ENCODE data around the gene ORC3.

- PRO-cap, result no peak
- RAMPAGE, long total RNA, 2 experiments, result no peak in any of the 2 experiments
These were observed 45.1 kb downstream of the TBX18 start for GRCh38 chr6:84719241-84719692.

DNA sequence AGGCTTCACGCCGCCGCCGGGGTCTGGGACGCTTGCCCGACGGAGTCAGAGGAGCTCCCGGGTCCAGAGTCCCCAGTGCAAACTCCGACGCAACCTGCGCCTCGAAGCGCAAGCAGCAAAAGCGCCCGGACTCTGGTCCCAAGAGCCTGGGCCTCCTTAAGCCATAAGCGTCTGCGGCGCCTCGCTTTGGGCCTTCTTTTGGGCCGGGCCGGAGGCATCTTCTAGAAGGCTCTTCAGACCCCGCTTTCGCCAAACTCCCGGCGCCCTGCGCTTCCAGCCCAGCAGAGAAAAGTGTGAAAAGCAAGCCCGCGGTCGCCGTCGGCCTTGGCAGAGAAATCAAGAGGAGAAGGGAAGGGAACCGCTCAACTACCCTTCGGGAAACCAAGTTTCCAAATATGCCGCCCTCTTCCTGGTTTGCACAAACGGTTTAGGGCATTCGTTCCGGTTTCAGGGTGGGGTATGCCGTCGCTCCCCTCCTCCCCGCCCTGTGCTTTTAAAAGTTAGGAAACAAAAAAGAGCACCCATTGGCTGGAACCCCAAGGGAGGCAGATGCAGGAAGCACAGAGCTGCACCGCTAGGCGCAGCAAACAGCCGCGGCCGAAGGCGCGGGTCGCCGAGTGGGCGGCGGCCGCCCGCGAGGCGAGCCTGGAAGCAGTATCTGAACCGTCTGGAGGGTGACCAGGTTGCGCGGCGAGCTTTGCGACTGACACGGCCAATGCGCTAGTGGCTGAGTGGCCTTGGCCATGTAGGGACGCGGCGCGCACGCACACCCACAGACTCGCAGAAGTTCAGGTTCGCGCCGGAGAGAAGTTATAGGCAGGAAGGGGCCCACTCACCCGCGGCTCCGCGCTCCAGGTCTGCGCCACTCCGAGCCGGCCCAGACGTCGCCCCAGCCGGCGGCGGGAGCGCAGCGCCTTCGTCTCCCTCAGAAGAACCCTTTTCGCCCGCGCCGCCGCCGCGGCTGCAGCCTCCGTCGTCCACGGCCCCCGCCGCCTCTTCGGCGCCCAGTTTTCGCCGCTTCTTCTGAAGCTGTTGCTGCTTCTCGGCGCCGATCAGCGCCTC lies 1.0 kb downstream of the TBX18 start:
- PRO-cap, result bidirectional peak, plus-strand start at position 524 of the sequence, minus-strand start at position 338 of the sequence
- RAMPAGE, long total RNA, 2 experiments, result start-site peak on the minus strand in 2 of 2 experiments, centred at positions 381 to 981 of the sequence, 5 to 11 reads per replicate

DNA sequence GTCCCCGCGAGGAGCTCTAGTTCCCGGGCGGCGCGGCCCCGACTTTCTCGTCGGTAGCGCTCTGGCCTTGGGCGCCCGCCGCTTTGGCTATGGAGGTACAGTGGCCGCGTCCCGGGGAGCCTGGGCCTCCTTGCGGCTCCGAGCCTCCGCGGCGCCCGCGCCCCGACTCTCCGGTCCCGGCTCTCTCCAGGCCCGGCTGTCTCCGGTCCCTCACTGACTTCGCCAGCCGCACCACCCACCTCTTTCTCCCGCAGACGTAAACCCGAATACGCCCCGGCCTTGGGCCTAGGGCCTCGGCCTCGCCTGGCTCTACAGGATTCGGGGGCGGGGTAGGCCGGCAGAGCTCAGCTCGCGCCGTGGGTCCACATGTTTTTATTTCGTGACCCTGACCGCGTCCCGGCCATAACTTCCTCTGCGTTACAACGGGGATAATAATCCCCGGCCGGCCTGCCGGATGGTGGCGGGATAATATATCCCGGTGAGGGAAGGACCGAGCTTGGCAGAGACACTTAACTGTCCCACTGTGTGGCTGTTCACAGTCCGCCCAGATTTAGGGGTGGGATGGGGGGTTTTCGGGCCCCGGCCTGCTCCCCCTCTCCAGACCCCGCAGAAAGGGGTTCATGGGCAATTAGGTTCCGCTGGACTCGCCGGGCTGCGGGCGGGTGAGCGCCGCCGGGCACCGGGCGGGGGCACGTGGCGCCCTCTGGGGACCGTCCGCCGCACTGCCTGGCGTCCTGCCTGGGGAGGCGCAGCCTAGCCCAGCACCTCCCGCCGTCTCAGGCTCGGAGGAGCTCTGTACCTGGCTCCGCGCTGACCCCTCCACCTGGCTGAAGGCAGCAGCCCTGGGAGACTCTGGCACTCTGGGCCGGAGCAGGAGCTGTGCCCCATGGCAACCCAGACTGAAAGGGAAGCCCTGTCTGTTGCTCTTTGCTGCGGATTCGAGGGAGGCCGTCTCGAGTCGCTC lies 10.1 kb upstream of the TBX18 start:
- PRO-cap, result no peak
- RAMPAGE, long total RNA, 2 experiments, result no peak in any of the 2 experiments

DNA sequence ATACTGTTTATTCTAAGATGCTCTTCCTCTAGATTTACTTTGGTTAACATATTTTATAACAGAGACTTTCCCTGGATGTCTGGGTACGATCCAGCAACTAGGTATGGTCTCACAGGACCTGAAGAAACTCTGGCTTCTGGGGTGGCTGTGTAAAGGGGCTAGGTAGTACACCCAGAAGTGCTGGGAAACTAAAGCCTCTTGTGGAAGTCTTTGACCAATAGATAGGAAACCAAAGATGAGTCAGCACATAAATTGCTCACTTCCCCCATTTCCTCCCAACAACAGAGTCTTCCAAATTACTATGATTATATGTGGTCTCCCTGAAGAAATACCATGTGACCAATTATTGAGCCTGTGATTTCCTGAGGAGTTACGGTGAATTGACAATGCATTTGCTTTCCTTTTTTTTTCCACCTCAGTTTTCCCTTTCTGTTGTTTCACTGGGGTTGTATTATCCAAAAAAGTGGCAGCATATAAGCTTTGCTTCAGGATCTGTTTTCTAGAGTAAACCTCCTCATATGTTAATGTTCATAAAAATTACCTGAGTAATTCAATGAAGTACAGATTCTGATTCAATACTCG lies 26.9 kb upstream of the TBX18 start:
- PRO-cap, result no peak
- RAMPAGE, long total RNA, 2 experiments, result no peak in any of the 2 experiments

DNA sequence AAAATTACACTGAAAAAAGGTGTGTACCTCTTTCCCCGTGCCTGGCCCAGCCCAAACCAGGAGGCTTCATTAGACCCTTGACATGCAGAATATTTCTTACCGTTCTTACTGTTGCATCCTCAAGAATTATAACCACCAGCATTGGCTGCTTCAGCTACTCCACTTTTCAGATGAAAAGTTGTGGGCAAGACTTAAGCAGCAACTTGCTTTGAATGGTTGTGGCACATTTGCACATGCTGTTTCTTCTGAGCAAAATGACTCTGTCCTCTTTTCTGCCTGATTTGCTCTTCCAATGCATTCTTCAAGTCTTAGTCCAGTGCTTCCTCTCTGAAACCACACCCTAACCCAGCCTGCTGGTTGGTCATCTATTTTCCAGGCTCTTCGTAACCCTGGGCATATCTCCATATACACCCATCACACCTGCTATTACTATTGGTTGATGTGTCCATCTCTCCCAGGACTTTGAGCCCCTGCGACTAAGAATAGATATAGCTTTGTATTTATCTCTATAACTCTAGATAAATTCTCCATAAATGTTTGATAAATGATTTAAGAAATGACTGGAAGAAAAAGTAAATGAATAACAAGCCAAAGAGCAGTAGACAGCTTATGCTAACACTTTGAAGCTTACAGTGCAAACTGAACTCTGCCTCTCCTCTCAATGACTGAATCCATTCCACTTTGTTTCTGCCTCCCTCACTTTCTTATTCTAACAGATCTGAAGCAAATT lies 59.8 kb upstream of the NT5E start:
- PRO-cap, result no peak
- RAMPAGE, long total RNA, 2 experiments, result no peak in any of the 2 experiments

DNA sequence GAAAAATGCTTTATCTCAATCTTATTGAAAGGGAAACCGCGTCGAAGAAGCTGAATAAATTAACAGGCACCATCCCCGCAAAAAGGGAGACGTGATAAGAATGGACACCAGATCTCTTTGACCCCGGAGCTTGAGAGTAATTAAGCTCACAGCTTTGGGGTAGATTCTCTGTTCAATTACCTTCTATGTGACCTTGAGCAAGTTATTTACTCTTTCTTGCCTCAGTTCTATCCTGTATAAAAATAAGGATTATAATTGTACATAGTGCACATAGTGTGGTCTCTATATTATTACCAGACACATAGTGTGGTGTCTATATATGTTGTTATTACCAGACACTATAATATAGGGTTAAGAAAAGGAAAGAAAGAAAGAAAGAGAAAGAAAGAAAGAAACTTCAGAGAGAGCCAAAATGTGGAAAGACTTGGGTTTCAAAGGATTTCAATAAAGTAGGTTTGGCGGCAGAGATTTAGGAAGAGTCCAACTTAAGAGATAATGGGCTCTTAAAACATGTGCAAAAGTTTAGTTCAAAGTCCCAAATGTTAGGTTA lies 1.1 kb downstream of the NT5E start:
- PRO-cap, result no peak
- RAMPAGE, long total RNA, 2 experiments, result no peak in any of the 2 experiments

DNA sequence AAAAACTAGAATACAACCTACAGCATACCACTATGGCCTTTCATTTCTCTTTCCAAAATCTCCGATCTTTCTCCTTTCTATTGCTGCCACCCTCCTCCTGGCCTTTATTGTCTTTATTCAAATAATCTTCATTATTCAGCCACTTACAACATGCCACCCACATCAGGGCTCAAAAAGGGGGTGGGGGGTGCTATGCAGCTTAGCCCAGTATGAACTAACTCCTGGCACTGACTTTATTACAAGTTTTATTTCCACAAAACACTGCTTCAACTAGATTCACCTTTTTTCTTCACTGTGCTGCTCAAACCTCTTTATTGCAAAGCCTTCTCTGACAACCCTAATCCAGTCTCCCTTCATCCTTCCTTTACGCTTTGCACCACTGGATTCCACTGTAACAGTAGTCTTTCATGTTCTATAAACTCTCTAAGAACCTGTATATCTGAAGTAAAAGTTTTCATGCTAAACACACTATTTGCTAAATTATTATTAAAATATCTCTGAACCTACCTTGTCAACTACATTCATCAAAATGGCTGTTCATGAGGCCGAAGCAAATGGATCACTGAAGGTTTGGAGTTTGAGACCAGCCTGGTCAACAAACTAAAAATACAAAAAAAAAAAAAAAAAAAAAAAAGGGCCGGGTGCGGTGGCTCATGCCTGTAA lies 13.6 kb downstream of the SYNCRIP start:
- PRO-cap, result no peak
- RAMPAGE, long total RNA, 2 experiments, result no peak in any of the 2 experiments

GRCh38 chr6:85639934-85640818 lies 2.5 kb downstream of the SYNCRIP start:
- PRO-cap, result no peak
- RAMPAGE, long total RNA, 2 experiments, result no peak in any of the 2 experiments

- PRO-cap, result no peak
- RAMPAGE, long total RNA, 2 experiments, result no peak in any of the 2 experiments
These were observed 282 bp downstream of the SYNCRIP start for GRCh38 chr6:85642547-85642661.

DNA sequence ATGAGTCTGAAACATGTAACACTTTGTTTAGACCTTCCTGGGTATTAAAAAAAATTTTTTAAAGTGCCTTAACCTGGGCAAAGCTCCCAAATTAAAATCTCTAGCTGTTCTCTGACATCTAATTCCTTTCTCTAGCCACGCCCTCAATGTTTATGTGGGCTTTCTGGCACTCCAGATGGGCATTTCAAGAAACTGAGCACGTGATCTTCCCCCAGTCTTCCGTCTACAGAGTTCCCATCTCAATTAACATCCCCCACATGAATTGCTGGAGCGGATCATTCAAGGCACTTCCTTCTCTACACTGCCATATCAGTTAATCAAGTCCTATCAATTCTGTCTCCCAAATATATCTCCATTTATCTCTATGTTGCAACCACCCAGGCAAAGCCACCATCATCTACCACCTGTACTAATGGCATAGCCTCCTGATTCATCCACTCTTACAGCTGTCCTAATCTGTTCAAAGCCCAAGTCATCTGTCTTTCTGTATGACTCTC lies 2.6 kb upstream of the SYNCRIP start:
- PRO-cap, result no peak
- RAMPAGE, long total RNA, 2 experiments, result no peak in any of the 2 experiments

DNA sequence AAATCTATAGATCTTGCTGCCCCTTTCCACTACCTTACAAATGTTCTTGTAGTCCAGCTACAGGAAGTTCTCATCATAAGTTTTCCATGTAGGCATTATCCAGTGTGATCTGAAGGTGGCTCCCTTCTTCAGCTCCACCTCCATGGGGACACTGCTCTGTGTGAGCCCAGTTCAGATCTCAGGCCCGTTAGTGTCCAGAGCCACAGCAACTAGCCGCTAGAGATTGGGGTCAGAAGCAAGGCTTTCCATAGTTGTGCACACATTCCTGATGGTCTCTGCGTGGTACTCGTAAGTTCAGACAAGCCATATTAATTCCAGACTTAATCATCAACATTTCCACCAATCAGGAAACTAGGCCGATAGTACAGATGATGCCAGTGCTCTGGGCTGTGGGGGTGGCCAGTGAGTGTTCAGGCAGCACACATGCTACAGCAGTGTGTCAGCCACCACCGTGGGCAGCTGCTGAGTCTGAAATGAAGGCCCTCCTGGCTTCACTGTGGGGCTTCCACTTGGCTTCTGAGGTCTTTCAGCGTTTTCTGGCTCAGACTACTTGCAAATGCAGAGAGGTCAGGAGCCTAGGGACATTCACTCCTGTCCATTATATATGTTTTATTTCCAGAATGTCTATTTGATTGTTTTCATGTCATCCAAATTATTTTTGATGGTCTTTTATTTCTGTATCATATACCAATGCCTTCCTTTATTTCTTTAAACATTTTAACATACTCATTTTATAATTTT lies 17.6 kb upstream of the SYNCRIP start:
- PRO-cap, result no peak
- RAMPAGE, long total RNA, 2 experiments, result no peak in any of the 2 experiments

GRCh38 chr6:85676294-85676872 lies 33.7 kb upstream of the SYNCRIP start:
- PRO-cap, result no peak
- RAMPAGE, long total RNA, 2 experiments, result no peak in any of the 2 experiments

DNA sequence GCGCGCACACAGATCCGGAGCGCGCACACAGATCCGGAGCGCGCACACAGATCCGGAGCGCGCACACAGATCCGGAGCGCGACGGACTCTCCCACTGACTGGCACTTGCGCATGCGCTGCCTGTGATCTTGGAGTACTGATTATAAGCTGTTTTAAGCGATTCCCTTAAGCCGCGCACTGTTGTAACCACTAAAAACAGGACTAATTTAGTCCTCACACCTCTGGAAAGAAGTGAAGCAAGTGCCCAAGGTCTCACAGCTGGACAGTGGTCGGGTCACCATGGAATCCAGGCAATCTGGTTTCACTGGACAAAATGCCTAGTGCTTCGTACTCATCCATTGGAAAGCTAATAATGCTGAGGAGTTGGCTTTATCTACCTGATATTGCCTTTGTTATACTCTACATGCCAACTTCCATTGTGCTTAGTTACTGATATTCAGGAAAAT lies 781 bp downstream of the CFAP206 start:
- PRO-cap, result no peak
- RAMPAGE, long total RNA, 2 experiments, result no peak in any of the 2 experiments

DNA sequence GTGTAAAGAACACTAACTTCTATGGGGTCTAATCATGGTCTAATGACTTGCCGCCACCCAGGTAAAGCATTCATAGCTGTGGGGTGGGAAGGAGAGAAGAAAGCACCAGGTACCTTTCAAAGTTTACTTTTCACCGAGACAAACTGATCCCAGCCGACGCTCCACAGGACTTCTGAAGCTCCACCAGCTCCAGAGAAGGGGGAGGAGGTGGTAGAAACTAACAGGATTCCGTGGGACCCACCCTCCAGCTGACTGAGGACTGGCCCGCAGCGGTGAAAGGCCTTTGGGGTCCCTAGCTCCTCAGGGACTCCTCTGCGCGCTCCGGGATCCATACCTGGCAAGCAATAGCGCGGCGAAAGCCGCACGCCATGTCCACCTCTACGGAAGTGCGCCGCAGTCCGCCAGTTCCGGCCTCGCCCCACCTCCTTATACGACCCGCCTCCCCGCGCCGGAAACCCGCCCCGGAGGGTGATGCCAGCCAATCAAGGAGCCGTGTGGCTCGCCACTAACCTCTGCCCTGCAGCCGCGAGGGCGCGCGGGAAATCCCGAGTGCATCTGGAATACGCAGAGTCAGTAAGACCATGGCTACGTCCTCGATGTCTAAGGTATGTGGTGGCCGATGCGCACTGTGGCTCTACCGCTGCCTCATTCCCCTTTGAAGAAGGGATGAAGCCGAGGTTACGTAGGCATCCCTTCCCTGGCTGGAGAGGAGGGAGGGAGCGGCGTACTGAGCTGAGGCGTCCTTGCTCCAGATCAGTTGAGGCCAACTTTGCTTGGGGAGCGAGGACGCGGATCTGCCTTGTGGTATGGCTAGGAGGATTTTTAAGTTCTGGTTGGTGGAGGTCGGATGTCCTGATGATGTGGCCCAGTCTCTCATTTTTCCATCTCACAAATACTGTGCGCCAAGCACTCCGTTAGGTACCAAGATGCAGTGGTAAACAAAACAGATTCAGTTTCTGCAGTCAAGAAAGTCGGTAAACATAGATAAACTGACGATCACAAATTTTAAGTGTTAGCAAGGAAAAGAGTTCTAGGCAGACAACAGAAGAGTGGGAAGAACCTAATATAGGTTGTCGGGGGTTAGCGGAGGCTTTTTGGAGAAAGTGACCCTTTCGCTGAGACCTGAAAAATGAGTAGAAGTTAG lies at the start of gene ORC3:
Gene ORC3 (plus strand): TSS at position 548 of the 1,144 bp plus-strand sequence.
- PRO-cap, result bidirectional peak, plus-strand start at position 538 of the sequence, minus-strand start at position 388 of the sequence
- RAMPAGE, long total RNA, 2 experiments, result start-site peak on the plus strand in 1 of 2 experiments, centred at position 557 of the sequence, 806 reads per replicate; start-site peak on the minus strand in 1 of 2 experiments, centred at position 376 of the sequence, 94 reads per replicate

GRCh38 chr6:87730215-87730811 lies 28.3 kb upstream of the AKIRIN2 start:
- PRO-cap, result no peak
- RAMPAGE, long total RNA, 2 experiments, result no peak in any of the 2 experiments

GRCh38 chr6:87732240-87732756 lies 30.3 kb upstream of the AKIRIN2 start:
- PRO-cap, result unidirectional peak, minus-strand start at chr6:87732509
- RAMPAGE, long total RNA, 2 experiments, result no peak in any of the 2 experiments

GRCh38 chr6:88712901-88713696 lies 250.3 kb downstream of the RNGTT start:
- PRO-cap, result no peak
- RAMPAGE, long total RNA, 2 experiments, result no peak in any of the 2 experiments

- PRO-cap, result no peak
- RAMPAGE, long total RNA, 2 experiments, result no peak in any of the 2 experiments
These were observed 122.5 kb downstream of the RNGTT start for GRCh38 chr6:88840731-88841526.

- PRO-cap, result no peak
- RAMPAGE, long total RNA, 2 experiments, result no peak in any of the 2 experiments
These were observed 19.5 kb upstream of the RNGTT start for GRCh38 chr6:88982902-88983316.

- PRO-cap, result no peak
- RAMPAGE, long total RNA, 2 experiments, result no peak in any of the 2 experiments
These were observed 55.0 kb upstream of the PNRC1 start for GRCh38 chr6:89025690-89025889.